Peripheral blood mononuclear cell (primary cell): ENCODE measurements around the genes C22orf15, SMARCB1 and DDT.

- PRO-cap, 8 experiments: no peak in any of the 8 experiments
Measured at GRCh38 chr22:22865519-22866319, 21.9 kb upstream of the IGLL5 start.

DNA sequence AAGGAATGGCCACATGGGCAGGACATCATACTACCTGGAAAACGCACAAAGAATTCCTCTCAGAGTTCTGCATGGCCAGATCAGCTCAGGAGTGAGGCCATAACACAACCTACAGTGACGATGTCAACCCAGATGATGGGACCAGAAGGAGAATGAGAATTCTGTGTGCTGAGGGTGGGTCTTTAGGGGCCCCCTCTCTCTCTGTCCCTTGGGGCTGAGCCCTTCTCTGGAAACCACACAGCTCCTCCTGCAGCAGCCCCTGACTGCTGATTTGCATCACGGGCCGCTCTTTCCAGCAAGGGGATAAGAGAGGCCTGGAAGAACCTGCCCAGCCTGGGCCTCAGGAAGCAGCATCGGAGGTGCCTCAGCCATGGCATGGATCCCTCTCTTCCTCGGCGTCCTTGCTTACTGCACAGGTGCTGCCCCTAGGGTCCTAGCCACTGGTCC lies 7.2 kb upstream of the IGLL5 start:
- PRO-cap, 8 experiments: no peak in any of the 8 experiments

GRCh38 chr22:22901493-22902072 lies 14.0 kb downstream of the IGLL5 start:
- PRO-cap, 8 experiments: no peak in any of the 8 experiments

GRCh38 chr22:22968372-22968758 lies 80.7 kb downstream of the IGLL5 start:
- PRO-cap, 8 experiments: no peak in any of the 8 experiments

- PRO-cap, 8 experiments: no peak in any of the 8 experiments
Measured at GRCh38 chr22:23186931-23187531, 6.7 kb downstream of the BCR start.

DNA sequence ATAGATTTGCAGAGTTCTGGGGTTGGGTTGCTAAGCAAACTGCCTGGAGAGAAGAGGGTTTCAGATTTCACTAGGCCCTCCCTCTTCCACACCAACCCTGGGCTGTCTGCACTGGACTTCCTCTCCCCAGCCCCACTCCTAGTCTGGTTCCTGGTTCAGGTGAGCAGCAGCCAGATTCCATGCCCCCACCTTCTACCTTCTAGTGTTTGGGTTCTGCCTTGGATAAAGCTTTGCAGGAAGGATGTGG lies 68.2 kb downstream of the BCR start:
- PRO-cap, 8 experiments: no peak in any of the 8 experiments

DNA sequence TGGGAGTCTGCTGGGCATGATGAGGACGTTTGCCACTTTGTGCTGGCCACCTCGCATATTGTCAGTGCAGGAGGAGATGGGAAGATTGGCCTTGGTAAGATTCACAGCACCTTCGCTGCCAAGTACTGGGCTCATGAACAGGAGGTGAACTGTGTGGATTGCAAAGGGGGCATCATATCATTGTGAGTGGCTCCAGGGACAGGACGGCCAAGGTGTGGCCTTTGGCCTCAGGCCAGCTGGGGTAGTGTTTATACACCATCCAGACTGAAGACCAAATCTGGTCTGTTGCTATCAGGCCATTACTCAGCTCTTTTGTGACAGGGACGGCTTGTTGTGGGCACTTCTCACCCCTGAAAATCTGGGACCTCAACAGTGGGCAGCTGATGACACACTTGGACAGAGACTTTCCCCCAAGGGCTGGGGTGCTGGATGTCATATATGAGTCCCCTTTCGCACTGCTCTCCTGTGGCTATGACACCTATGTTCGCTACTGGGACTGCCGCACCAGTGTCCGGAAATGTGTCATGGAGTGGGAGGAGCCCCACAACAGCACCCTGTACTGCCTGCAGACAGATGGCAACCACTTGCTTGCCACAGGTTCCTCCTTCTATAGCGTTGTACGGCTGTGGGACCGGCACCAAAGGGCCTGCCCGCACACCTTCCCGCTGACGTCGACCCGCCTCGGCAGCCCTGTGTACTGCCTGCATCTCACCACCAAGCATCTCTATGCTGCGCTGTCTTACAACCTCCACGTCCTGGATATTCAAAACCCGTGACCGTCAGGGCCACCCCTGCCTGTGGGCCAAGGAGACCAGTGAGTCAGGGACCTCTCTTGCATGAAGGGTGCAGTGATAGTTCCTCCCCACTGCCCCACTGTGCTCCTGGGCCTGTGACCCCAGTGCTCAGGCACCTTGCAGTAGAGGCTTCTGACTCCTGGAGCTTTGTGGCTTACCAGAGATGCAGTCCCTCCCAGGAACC lies 83.6 kb downstream of the BCR start:
- PRO-cap, 8 experiments: peak in 6 of 8 experiments; most common plus-strand start position 814 of the sequence (in 2); most common minus-strand start position 284 of the sequence (in 3)

- PRO-cap, 8 experiments: no peak in any of the 8 experiments
Measured at GRCh38 chr22:23431350-23431753, 148.7 kb downstream of the IGLL1 start.

- PRO-cap, 8 experiments: no peak in any of the 8 experiments
Measured at GRCh38 chr22:23534248-23534594, 45.9 kb downstream of the IGLL1 start.

DNA sequence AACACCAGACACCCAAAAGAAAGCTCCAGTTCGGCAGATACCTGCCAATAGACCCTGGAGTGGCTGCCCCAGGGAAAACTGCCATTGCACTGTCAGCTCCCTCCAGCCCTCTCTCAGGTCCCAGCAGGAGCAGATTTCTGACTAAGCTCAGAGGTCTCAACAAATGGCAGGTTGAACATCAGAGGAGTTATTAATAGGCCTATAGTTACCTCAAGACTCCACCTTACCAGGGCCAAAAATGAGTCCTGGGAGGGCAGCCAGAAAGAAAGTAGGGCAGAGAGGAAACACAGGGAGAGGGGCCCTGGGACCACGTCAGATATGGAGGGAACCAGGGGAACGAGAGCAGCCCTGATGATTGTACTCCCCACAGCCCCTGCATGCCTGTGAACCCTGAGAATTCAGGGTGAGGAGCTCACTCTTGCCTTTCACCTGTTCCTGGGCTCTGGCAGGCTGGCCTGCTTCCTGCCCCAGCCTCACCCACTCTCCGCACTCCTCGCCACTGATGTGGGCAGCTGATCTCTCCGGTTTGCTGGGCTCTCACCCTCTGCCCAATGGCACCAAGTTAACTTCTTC lies 4.3 kb upstream of the RGL4 start:
- PRO-cap, 8 experiments: peak in 2 of 8 experiments; most common minus-strand start position 479 of the sequence (in 1)

DNA sequence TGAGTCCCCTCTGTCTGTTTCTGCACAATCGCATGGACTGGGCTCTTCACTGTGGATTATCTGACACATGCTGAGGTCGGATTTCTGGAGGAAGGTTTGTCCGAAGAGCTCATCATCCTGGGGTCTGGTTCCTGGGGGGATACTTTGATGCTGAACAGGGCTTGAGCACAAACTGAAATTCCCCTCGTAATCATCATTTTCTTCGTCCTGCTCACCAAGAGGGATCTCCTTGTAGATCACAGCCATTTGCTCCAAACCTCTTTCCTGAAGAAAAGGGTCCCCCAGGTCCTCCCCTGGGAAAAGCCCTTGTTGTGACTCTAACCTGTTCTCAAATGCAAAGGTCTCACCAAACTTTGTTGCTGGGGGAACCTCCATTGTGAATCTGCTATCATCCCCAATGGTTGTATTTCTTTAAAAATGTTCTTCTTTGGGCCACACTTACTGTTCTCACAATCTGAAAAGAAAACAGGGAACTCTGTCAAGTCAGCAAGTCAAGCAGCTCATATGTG lies 6.1 kb downstream of the ZNF70 start:
- PRO-cap, 8 experiments: no peak in any of the 8 experiments

DNA sequence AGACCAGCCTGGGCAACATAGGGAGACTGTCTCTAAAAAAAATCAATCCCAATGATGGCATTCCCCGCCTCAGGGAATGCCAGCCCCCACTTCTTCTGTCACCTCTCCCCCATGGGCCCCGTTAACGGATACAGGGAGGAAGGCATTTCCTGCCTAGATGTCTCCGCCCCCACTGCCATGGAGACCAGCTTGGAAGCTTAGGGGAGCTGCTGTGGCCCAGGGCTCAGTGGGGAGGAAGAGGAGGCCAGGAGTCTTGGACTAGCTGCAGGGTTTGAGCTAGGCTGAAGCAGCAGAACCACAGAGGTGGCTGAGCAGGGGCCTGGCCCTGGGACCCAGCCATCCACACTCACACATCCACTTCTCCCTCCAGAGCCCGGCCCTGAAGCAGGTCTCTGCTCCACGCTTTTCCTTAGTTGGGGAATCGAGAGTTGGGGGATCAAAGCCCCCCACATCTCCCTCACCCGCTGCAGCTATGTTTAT lies at the start of gene C22orf15:
Gene C22orf15 (plus strand): TSS at position 156 of the 480 bp plus-strand sequence.
- PRO-cap, 8 experiments: no peak in any of the 8 experiments

DNA sequence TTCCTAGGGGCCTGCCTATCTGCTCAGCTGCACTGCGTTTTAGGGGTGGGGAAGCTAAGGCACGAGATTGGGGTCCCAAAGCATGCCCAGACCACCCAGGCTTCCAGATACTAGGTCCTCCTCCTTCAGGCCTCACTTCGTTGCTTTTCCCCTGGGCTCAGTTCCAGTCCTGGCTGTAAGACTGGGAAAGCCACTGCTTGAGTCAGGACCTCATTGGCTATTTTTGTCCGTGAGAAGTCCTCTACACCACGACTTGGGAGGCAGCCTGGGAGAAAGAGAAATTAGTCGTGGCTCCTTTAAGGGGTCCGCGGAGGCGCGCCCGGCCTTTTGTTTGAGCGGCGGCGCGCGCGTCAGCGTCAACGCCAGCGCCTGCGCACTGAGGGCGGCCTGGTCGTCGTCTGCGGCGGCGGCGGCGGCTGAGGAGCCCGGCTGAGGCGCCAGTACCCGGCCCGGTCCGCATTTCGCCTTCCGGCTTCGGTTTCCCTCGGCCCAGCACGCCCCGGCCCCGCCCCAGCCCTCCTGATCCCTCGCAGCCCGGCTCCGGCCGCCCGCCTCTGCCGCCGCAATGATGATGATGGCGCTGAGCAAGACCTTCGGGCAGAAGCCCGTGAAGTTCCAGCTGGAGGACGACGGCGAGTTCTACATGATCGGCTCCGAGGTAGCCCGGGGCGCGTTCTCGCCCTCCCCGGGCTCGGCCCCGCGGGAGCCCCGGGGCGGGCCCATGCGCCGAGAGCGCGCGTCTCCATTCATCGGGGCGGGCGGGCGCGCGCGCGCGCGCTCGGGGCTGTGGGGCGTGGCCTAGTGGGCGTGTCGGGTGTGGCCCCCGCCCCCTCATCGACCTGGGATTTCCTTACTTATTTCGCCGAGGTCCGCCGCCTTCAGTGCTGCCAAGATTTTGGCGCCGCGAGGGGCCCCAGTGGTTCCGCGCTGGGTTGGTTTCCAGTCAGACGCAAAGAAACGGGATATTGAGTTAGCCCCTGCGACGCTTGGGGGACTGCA lies at the start of gene SMARCB1:
Gene SMARCB1 (plus strand): TSS at position 362 of the 999 bp plus-strand sequence.
- PRO-cap, 8 experiments: peak in 8 of 8 experiments; most common plus-strand start position 397 of the sequence (in 8); most common minus-strand start position 641 of the sequence (in 5)

DNA sequence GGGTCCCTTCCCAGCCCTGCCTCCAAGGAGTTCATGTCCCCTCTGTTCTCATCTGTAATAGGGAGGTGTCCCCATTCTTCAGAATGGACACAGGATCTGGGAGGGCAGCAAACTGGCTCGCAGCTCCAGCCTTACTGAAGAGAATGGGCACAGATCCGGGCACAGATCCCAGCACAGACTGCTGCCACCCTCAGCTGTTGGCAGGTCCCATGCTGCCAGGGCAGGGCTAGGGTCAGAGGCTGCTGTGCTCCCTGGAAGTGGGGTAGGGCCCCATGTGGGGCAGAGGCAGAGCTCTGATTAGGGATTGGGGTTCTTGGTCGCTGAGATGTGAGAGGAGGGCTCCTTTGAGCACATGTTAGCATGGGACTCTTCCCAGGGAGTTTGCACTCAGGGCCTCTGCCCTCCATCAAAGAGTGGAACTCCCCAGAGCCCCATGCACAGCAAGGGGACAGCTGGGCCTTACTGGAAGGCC lies 3.6 kb downstream of the DERL3 start:
- PRO-cap, 8 experiments: no peak in any of the 8 experiments

- PRO-cap, 8 experiments: no peak in any of the 8 experiments
Measured at GRCh38 chr22:23850239-23850586, 7.5 kb upstream of the SLC2A11 start.

- PRO-cap, 8 experiments: no peak in any of the 8 experiments
Measured at GRCh38 chr22:23974198-23974738, at the start of gene DDT. Gene DDT (minus strand): TSS chr22:23974441.

- PRO-cap, 8 experiments: no peak in any of the 8 experiments
Measured at GRCh38 chr22:24146089-24146631, 35.1 kb upstream of the SUSD2 start.

DNA sequence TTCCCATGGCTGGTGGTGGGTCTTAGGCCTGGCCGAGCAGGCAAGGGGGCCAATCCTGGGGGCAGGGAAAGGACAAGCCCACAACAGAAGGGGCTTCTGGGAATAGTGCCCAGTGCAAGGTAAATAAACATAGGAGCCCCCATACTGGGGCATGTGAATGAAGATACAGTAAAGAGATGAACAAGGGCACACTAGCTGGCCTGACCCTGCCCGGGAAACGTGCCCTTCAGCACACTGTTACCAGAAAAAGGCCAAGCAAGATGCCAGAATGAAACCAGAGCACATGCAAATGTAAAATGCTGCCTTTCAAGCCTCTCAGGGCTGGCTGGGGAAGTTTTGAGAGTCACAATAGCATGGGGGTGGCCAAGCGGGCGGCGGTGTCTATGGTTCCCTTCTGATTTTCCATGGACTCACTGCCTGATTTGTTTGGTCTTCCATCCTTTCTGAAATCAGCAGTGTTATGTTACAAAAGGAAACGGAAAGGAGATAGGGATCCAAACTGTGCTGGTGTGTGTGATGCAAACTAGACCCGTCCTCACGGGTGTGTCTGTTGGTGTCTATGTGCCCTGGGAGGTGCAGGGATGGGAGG lies 18.9 kb upstream of the SUSD2 start:
- PRO-cap, 8 experiments: no peak in any of the 8 experiments

- PRO-cap, 8 experiments: no peak in any of the 8 experiments
Measured at GRCh38 chr22:24325093-24325418, 54.4 kb downstream of the SPECC1L start.

GRCh38 chr22:24392428-24392978 lies 34.9 kb upstream of the ADORA2A start:
- PRO-cap, 8 experiments: no peak in any of the 8 experiments